GM12892 (cell line): ENCODE measurements around the genes FDX1, POU2AF2 and PPP2R1B.

GRCh38 chr11:109946202-109946884 is 146.8 kb upstream of the ZC3H12C start:
- RRBS = no CpG with 5 or more reads among the region's 9 CpGs

- RRBS = no CpG with 5 or more reads among the region's 9 CpGs
Measured at GRCh38 chr11:110068945-110069883, 24.0 kb upstream of the ZC3H12C start.

DNA sequence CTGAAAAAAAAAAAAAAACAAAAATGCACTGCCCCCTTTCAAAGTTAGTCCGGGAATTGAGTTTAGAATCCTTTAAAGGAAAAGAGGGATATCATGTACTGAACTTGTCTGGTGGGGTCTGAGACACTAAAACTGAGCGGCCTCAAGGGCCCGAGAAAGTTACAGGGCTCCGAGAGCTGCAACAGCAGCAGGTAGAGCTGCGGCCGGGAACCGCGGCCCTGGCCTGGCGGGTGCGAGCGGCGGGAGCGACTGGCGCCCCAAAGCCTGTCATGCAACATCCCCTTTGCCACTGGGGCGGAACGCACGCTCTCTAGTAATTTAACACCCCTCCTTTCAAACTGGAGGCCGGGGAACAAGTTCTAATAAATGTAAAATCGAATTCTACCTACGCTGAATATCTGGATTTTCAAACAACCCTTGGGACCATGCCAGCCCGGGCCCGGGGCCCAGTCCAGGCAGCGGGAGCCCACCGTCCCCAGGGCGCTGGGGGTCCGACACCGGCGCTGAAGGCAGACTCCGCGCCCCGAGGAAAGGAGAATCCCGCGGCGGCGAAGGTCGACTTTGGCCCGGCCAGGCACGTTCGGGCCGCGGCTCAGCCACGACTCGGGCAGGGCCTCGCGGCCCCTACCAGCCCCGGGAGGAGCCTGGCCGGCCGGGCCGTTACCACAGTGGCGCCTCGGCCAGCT is 631 bp downstream of the RDX start:
- RRBS = under 1% methylated on average over 29 of the region's 51 CpGs

DNA sequence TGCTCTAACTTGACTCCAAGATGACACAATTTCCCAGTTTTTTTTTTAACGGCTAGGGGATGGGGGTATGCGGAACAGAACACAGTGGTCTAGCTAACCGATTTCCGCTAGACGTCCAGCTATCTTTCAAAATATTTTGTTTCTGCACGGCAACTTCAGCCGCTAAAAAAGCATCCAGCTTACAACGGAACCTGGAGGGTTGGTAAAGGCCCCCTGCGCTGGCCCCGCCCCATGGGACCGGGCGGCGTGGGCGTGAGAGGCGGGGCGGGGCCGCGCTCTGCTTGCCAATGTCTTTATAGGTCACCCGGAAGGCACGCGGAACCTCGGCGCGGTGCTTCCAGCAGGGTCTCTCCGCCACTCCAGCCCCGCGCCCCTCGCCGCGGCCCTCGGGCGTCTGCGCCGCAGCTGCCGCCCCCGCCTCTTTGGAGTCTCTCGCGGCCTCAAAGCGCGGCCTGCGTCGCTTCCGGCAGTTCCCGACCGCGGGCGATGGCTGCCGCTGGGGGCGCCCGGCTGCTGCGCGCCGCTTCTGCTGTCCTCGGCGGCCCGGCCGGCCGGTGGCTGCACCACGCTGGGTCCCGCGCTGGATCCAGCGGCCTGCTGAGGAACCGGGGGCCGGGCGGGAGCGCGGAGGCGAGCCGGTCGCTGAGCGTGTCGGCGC is at the start of gene FDX1:
TSS of gene FDX1 (plus strand) at position 314 of the 658 bp plus-strand sequence.
- RRBS = under 1% methylated on average over 21 of the region's 73 CpGs

- RRBS = no CpG with 5 or more reads among the region's 2 CpGs
Measured at GRCh38 chr11:111132180-111132545, 113.4 kb upstream of the POU2AF2 start.

DNA sequence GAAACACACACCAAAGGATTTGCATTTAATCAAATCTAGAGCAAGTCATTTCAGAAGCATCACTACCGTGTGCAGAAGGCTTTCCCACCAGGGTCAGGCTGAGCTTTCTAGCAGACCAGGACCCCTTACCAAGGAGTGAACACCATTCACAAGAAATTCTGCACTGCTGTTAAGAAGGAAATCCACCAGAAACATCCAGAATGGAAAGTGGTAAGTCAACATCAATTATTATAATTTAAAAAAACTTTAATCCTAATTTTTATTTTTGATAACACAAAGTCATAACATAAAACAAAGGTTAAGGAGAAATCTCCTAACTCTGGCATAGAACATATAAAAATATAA is at the start of gene POU2AF2:
TSS of gene POU2AF2 (plus strand) at position 72 of the 345 bp plus-strand sequence.
- RRBS = no CpG with 5 or more reads among the region's 1 CpG

DNA sequence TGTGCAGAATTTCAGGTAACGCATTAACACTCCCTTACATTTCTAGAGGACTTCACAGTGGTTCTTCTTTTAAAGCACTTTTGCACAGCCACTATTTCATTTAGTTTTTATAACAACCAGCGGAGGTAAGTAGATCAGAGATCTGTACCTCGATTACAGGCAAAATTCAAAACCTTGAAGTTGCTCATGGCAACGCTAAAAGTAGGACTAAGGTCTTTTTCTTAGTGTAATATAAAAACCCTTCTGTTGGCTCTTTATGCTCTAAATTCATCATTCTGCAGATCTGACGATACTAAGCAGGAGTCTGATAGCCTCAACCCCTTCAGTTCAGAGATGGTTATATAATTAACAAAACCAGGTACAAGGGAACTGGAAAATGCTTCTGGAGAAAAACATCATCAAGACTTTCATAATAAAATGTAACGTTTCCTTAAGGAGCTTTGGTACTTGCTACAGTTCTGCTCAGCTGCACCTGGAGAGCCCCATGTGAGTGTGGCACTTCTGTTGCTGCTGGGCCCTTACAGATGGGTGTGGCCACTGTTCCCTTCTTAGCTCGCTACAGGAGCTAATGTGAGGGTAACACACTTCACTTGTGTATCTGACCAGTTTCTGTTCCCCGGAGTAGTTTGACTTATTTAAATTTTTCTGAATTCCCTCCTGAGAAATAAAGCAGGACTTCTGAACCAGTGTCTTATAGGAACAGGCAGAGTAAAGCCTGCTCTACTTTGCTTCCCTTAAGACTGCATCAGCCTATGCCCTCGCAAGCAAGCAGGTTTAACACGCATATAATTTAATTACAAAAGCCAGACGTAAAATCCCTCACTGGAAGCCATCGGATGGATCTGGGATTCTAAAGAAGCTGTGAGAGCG is 3.9 kb downstream of the POU2AF3 start:
- RRBS = no CpG with 5 or more reads among the region's 13 CpGs

DNA sequence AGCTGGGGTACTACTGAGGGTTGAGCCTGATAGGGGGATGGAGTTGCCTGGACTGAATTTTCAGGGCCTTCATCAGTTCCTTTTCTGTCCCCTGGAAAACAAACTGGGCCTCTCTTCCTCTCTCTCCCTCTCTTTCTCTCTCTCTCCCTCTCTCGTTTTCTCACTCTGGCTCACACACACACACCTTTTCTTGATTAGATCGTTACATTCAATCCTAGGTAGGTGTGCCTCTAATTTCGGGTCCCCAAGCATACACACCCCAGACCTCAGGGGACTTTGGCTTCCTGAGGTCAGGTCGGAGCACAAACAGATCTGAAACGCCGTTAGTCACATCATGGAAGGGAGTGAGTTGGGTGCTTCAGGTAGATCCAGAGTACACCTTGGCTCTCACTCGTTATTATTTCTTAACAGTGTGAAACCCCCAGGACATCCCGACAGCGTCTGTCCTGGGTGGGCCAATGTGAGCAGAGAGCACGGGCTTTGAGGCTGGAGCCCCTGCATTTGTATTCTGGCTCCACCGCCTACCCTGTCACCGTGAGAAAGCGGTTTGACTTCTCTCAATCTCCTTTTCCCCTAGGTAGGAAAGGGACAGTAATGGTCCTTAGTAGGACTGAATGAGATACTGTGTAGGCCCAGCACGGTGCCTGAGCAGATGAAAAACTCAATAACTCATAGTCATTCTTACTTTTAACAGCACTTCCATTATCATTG is 37.3 kb upstream of the POU2AF1 start:
- RRBS = no CpG with 5 or more reads among the region's 14 CpGs

DNA sequence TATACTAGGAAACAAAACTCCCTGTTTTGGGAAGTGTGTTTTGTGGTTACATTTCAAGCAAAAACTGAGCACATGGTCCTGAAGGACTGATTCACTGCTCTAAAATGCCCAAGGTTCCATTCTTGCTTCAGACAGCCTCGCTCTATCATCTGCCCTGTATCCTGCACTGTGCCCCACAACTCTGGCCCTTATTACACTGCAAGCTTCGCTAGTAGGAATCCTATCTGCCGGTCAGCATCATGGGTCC is 21.2 kb downstream of the LAYN start:
- RRBS = no CpG with 5 or more reads among the region's 3 CpGs

GRCh38 chr11:111663373-111663672 is 61.1 kb downstream of the SIK2 start:
- RRBS = no CpG with 5 or more reads among the region's 3 CpGs

GRCh38 chr11:111766238-111767084 is at the start of gene PPP2R1B:
Gene PPP2R1B, minus strand, starts transcription at chr11:111766389.
- RRBS = no CpG with 5 or more reads among the region's 43 CpGs

DNA sequence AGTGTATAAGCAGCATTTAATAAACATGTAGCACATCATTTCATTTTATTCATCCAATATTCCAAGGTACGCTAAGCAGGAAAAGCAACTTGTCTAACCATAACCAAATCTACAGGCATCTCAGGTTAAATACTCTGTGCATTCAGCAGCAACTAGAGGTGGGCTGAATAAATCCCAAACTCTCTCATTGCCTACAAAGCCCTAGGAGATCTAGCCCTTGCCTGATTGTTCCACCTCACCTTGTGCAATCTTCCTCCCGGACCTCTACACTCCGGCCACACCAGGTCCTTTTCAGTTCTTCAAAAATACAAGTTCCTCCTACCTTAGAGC is 25.2 kb upstream of the PPP2R1B start:
- RRBS = no CpG with 5 or more reads among the region's 3 CpGs

DNA sequence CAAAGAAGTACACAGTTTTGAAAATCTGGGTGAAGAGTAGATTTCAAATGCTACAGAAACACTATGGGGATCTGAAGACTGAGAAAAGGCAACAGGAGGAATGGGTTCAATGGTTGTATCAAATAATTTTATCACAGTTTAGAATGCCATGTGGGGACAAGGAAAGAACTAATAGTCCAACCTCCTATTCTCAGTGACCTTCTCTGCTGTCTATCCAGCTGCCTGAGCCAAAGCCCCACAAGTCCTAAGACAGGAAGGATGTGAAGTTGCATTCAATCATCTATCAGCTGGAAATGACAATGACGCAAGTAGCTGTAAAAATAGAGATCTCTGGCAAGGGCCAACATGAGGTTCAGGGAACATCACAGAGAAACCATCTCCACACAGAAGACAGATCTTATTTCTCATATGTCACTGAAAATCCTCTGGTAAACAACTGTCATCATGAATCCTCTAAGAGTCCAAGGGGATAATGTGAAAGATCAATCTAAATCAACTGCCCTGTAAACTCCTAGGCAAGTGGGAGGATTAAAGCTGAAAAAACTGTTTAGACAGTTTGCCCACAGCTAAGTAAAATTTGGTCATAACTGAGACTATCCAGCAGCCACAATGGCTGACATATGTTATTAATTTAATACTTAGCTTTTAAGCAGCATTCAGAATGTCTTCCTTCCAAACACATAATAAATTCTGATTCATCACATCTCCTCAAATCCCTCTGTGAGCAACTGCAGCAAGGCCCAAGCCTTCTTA is 52.2 kb downstream of the ALG9 start:
- RRBS = no CpG with 5 or more reads among the region's 1 CpG

GRCh38 chr11:111837178-111837827 is 34.1 kb downstream of the ALG9 start:
- RRBS = no CpG with 5 or more reads among the region's 7 CpGs

GRCh38 chr11:111941857-111942453 is 4.8 kb downstream of the DIXDC1 start:
- RRBS = no CpG with 5 or more reads among the region's 6 CpGs

- RRBS = no CpG with 5 or more reads among the region's 3 CpGs
Measured at GRCh38 chr11:111944000-111944634, 7.0 kb downstream of the DIXDC1 start.

GRCh38 chr11:112006577-112007477 is 18.4 kb upstream of the DLAT start:
- RRBS = no CpG with 5 or more reads among the region's 11 CpGs

DNA sequence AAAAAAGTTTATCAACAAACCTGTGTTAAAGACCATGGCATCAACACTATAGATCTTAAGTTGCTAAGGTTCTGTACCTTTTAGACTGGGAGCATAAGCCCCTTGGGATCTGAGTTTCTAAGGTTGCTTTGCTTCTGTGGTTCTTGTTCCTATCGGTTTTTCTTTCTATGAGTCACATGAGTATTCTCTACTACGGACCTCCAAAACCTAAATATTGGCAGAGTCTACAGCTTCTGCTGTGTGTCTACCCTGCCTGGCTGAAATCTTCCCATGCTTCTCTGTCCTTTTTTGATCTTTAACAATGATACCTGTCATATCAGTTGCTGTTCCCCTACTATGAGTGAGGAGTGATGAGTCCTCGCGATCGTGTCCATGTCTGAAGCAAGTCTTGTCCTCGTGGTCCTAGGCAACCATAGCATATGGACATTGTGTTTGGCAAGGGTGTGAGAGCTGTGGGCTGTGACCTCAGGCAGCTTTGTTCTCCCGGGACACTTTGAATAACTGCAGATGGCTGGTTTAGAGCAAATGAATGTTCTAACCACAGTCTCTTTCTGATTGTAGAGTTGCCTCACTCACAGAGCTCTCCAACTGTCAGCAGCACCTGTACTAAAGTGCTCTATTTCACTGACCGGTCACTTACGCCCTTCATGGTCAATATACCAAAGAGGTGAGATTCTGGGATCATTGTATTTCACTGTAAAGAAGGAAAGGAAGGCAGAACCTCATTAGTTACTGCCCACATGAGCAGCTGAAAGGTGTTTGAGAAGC is 8.9 kb upstream of the DLAT start:
- RRBS = no CpG with 5 or more reads among the region's 9 CpGs

GRCh38 chr11:112085649-112086594 is 634 bp downstream of the TIMM8B start:
- RRBS = no CpG with 5 or more reads among the region's 28 CpGs

GRCh38 chr11:112150339-112151327 is 13.3 kb downstream of the IL18 start:
- RRBS = no CpG with 5 or more reads among the region's 8 CpGs